Measurements from ENCODE around the gene CAPN1.

DNA sequence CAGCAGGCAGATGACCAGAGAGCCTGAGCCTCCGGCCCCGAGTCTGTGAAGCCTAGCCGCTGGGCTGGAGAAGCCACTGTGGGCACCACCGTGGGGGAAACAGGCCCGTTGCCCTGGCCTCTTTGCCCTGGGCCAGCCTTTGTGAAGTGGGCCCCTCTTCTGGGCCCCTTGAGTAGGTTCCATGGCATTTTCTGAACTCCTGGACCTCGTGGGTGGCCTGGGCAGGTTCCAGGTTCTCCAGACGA is 278 bp downstream of the SLC22A12 start:
- RRBS, 2 experiments = no CpG with 5 or more reads among the region's 7 CpGs

GRCh38 chr11:64642899-64644259 is 52.4 kb downstream of the SLC22A12 start:
- RRBS, 2 experiments = 9 to 11% methylated on average over 34 of the region's 98 CpGs

DNA sequence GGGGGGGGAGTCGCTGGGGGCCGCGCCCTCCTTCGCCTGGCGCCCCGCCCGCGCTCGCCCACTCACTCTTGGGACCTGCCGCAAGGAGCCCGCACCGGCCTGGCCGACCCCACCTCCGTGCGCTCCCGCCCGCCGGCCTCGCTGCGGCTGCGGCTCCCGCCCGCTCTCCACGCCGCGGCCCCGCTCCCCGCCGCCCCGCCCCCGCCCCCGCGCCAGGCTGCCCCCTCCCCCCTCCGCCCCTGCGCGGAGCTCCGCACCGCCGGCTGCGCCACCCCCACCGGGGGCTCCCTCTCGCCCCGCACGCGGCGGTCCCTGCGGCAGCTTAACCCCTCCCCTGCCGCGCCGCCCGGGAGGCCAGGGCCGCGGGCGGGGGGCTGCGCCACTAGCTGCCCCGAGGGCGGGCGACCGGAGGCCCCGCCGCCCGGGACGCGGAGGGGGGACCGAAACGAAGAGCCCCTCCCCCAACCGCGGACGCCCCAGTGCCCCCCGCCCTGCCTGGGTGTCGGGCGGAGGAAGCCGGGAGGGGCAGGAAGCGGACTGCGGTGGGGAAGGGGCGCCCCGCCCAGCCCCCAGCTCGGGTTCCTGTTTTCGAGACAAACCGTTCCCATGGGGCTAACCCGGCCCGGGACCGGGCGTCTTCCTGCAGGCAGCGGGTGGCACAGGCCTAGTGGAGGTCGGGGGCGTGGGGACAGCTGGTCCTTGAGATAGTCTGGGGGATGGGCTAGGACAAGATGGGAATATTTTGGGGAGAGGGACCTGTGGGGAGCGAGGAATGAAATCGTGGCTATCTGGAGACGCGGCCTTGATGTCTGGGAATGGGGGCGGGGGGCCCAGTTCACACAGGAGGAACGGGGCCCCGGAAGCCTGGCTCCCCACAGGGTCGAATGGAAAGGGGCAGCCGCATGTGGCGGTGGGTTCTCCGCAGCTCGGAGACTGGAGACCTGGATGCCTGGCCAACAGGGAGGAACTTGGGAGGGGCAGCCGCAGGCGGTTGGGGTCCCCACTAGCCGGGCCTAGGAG is 1.0 kb upstream of the RASGRP2 start:
- RRBS, 2 experiments = 9 to 14% methylated on average over 37 to 40 of the region's 102 CpGs

DNA sequence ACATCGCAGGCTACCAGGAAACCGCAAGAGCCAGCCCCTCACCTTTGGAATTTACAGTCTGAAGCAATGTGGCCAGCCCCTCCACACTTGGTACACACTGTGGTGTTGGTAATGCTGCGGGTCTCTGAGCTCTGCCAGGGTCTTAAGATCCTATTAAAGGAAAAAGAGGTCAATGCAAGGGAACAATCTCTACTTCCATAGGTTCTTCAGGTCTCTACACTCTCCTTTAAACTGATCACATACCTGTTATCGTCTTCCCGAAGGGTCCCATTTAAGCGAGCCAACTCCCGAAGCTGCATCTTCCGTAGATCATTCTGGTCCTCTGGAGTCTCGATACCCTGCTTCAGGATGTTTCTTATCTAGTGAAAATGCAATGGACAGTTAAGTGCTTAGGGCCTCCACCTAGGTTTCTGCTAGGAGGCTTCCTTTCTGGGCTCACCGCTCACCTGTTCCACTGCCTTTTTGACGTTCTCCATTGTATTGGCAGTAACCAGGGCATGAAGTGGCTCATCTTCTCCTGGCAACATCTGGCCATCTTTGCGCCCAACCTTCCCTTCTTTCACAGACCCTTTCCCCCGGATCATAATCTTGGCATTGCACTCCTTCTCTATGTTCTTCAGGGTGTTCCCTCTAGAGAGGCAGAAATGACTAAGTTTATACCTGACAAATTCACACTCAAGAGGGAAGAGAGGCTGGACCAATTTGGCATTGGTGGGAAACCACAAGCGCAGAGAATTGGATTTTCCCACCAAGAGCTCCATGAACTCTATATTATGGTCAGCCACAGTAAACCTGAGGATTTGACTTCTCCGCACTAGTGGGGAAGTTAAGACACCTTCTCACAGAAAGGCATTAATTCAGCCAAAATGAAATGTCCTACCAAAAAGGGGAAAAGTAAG is 9.1 kb downstream of the SF1 start:
- RRBS, 2 experiments = no CpG with 5 or more reads among the region's 15 CpGs

DNA sequence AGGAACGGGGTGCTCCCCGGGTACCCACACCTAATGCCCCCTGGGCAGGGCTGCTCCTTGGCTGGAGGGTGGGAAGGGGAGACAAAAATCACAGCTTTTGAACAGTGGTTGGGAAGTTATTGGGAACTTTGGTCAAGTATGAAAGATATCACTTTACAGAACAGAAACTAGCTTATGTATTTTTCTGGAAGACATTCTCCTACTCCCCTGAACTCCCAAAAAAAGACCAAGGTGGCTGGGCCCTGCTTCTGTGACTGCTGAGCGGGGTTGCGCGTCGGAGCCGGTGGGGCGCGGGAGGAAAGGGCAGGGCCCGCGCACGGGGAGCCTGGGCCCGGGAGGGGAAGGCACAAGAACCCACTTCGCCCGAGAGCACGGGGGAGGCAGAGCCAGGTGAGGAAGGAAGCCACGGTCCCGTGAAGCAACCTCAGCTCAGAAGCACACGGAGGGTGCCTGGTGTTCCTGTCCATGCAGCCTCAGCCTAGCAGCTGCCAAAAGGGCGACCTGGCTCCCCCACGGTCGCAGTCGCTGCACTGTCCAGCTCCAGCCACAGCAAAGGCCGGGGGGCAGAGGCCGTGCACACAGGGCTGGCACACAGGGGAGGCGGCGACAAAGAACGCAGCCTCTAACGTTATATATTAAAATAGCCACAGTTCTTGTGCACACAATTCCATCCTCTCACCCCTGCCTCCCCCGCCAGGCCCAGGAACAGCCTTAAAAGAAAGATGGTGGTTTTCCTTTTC is 9.2 kb upstream of the CDC42BPG start:
- RRBS, 2 experiments = 94 to 97% methylated on average over 7 of the region's 30 CpGs

DNA sequence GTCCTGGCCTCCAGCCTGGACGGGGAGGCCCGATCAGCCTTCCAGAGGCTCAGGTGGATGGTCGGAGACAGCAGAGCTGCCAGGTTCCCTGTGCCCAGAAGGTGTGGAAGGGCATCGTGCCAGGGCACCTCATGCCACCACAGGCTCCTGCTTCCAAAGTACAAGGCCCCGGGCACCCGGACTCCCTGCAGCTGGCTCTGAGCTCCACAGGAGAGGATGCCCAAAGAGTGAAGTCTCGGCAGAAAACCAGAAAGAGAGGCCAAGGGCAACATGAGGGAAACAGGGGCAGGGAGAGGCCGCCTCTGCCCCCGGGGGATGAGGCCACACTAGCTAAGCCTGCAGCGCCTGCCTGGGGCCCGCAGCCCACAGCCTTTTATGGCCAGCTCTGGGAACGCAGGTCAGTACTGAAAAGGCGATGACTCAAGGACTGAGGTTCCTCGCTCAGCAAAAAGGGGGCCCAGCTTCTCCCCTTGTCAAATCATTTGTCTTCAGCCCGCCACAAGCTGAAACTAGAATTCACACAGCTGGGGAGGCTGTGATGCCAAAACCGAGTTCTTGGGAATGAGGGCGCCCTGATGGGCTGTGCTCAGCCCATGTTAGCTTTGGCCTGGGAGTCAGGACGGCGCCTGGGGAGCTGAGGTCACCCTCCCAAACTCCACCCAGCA is 14.1 kb downstream of the EHD1 start:
- RRBS, 2 experiments = 58 to 68% methylated on average over 2 of the region's 19 CpGs

- RRBS, 2 experiments = no CpG with 5 or more reads among the region's 11 CpGs
These were observed 8.5 kb downstream of the EHD1 start for GRCh38 chr11:64869871-64870367.

- RRBS, 2 experiments = 80% methylated on average over 4 of the region's 9 CpGs; no CpG with 5 or more reads in 1 of the 2 experiments
These were observed 2.5 kb downstream of the EHD1 start for GRCh38 chr11:64875894-64876427.

GRCh38 chr11:64892526-64892965 is 14.1 kb upstream of the EHD1 start:
- RRBS, 2 experiments = no CpG with 5 or more reads among the region's 9 CpGs

DNA sequence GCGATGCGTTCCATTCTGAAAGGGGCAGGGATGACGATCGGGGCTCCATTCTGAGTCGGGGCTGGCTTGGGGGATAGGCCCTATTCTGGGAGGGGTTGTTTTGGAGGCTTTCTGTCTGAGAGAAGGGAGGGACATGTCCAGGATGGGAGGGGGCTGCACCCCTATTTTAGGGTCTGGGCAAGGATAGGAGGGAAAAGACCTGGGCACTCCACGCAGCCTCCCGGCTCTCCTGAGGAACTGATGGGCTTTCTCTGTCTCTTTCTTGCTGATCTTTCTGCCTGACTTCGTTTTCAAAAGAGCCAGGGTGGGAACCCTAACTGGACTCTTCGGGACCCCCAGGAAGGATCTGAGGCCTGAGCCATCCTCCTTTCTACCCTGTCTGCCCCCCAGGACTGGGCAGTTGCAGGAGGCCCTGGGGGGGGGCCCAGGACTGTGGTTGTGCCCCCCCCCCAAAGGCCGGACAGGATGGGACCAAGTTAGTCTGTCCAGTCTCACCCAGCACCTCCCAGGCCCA is 742 bp downstream of the PPP2R5B start:
- RRBS, 2 experiments = 64 to 66% methylated on average over 1 of the region's 10 CpGs

GRCh38 chr11:65066777-65067596 is 8.6 kb upstream of the NAALADL1 start:
- RRBS, 2 experiments = no CpG with 5 or more reads among the region's 12 CpGs

GRCh38 chr11:65096918-65097113 is 802 bp downstream of the VPS51 start:
- RRBS, 2 experiments = no CpG with 5 or more reads among the region's 6 CpGs

- RRBS, 2 experiments = no CpG with 5 or more reads among the region's 2 CpGs
These were observed 6.4 kb downstream of the VPS51 start for GRCh38 chr11:65102507-65102790.

DNA sequence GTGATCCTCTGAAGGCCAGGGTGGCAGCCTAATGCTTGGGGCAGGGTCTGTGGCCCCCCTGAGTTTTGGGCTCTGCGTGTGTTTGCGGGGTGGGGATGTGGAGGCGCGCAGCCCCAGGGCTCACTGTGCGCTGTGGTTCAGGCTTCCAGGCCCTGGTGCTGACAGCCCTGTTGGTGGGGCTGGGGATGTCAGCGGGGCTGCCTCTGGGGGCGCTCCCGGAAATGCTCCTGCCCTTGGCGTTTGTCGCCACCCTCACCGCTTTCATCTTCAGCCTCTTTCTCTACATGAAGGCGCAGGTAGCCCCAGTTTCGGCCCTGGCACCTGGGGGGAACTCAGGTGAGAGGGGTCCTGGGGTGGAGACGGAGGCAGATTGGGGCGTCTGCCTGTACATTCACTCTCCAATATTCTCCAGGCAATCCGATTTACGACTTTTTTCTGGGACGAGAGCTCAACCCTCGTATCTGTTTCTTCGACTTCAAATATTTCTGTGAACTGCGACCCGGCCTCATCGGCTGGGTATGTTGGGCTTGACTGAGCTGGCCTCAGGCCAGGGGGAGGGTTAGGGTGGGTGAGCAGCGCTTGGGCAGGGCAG is 1.5 kb downstream of the TM7SF2 start:
- RRBS, 2 experiments = no CpG with 5 or more reads among the region's 24 CpGs

- RRBS, 2 experiments = under 1 to 2% methylated on average over 30 to 32 of the region's 74 CpGs
These were observed 912 bp downstream of the ZNHIT2 start for GRCh38 chr11:65116304-65117273.

GRCh38 chr11:65134930-65136141 is 1.0 kb upstream of the SYVN1 start:
- RRBS, 2 experiments = no CpG with 5 or more reads among the region's 35 CpGs

DNA sequence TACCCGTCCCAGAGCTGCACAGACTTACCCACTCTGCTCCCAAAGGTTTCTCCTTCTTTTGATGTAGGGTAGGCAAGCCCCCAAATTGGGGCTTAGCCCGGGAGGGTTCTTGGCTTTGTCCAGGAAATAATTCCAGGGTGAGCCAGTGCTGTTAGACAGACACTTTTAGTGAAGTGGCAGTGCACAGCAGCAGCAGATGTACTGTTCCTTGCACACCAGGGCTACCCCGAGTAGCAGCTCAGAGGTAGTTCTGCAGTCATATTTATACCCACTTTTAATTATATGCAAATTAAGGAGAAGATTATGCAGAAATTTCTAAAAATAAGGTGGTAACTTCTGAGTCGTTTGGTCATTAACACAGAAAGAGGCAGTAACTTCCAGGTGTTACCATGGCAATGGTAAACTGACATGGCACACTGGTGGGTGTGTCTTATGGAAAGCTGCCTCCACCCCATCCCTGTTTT is 12.2 kb upstream of the SYVN1 start:
- RRBS, 2 experiments = no CpG with 5 or more reads among the region's 4 CpGs

DNA sequence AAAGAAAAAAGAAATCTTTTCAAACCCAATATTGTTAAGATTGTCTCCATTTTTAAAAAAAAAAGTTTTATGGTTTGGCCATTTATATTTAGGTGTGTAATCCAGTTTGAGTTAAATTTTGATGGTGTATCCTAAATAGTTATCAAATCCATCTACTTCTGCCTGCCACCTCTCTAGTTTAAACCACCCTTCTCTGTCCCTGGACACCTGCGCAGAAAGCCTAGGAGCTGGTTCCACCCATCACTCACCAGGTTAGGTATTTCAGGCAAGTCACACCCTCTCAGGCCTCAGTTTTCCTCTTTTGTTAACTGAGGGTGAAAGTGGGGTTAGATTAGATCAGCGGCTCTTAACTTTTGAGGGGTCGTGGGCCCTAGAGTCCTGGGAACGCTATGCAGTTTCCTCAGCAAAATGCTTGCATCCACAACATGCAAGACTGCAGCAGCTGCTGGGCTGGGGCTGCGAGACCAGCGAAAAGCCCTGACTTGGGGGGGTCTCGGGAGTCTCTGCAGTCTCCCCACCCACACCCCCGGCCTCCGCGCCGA is 1.3 kb upstream of the CAPN1 start:
- RRBS, 2 experiments = no CpG with 5 or more reads among the region's 11 CpGs

GRCh38 chr11:65181480-65182043 is at the start of gene CAPN1:
TSS of gene CAPN1 (plus strand) at chr11:65181928.
- RRBS, 2 experiments = 2% methylated on average over 34 to 35 of the region's 48 CpGs

GRCh38 chr11:65183450-65184698 is 2.1 kb downstream of the CAPN1 start:
- RRBS, 2 experiments = no CpG with 5 or more reads among the region's 46 CpGs

All from LNCaP clone FGC (cell line).